Thoracic aorta (tissue), 1 donor: ENCODE results near the gene ITGB1BP1.

DNA sequence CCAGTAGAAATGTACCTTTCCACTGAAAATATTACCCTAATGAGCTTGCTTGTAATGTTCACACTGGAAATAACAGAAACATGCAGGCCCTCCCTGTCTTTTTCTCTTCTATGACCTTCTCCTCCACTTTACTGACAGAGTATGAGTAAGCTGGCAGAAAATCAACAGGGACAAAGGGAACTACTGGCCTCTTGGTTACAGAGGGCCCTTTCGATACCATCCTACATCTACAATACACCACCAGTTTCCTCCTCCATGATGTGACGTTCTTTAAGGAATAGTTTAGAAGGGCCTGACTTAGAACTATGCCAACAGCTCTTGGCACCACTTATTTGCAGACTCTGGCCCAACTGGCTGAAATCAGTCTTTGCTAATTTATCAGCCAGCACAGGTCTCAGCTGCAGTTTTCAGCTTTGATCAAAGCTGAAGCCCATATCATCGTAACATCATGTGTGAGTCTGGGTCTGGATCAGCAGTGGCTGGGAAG lies 272.2 kb upstream of the ID2 start:
- RAMPAGE, long total RNA = no peak

DNA sequence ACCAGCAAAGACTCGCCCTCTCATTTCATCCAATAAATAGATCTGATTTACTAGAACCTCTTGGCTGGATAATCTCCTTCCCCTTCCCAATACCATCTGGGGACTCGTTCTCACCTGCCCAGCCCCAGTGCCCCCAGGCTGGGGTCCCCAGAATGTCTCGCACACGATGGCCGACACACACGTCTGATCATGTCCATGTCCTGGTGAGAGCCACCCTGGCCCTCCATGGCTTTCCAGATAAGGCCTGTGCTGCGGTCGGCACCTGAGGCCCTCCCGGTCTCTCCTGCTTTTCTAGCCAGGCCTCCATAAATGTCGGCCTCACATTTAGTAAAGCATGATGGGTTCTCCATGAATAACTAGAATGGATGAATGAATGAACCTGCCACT lies 270.2 kb upstream of the ID2 start:
- RAMPAGE, long total RNA = no peak

DNA sequence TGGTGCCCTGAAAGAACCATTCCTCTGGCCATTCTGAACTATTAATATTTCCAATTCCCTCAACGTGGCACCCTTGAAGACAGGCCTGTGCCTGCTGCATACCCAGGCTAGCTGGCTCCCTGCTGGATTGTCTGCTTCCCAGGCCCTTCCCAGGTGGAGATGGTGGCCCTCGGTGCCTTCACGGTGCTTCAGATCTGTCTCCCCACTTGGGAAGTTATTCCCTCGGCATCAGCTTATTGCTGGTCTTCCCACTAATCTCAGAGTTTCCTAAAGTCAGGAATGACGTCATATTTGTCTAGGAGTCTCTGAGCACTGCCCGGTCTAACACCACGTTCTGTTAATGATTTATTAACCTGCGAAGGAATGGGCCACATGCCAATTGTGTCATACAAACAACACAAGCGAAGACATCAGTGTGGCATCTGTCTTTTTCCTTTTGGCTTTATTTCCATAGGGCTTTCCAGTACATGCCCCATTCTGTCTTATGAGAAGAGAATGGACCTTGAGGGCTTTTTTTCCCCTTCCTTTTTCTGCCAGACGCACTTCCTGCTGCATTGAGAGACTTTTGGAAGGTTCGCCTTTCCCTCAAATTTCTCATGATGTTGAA lies 269.7 kb upstream of the ID2 start:
- RAMPAGE, long total RNA = no peak

- RAMPAGE, long total RNA = no peak
These were observed 146.9 kb upstream of the ID2 start for GRCh38 chr2:8534683-8535683.

GRCh38 chr2:8542983-8544201 lies 138.5 kb upstream of the ID2 start:
- RAMPAGE, long total RNA = no peak

GRCh38 chr2:8628099-8628789 lies 53.6 kb upstream of the ID2 start:
- RAMPAGE, long total RNA = no peak

DNA sequence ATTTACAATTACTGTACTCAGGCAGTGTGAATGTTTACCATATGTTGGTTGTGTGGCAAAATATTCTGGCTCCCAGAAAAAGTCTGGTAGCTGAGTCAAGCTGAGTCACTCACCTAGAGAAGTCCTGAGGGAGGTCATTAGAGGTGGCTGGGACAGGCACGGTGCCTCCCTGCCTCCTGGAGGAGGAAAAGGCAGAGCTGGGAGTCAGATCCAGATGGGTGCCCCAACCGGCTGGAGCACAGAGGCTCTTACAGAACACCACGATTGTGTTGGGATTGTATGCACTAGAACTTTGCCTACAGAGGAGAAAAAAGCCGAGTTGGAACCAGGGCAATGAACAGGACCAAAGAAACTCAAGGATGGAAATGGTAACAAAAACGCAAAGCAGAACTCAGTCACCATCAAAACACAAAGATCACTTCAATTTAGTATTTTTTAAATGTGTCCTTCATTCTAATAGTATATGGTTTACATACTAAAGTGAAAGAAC lies 19.2 kb upstream of the ID2 start:
- RAMPAGE, long total RNA = no peak

DNA sequence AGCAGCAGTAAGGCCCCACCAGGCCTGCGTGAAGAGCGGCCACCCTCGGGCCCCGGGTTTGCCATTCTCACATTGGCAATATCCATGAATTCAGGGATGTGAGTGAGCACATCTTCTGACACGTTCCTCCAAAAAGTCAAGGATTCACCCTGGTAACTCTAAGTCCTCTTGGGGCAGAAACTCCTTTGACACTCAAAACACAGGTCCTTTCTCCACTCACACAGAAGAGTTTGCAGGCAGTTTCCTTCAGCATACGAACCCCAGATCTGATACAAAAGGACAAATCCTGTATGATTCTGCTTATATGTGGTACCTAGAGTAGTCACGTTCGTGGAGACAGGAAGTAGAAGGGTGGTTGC lies 16.6 kb upstream of the ID2 start:
- RAMPAGE, long total RNA = no peak

DNA sequence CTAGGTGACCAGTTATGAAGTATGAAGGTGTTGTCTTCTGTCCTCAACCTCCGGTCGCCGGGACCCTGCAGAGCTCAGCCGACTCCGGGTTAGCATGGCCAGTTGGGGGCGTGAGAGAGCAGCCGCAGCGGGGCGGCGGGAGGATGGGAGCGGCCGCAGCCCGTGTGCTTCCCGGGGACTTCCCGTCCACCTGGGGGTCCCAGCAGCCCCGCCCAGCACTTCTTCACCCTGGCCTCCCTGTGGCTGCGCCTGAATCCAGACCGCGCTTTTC lies 11.4 kb downstream of the ID2 start:
- RAMPAGE, long total RNA = no peak

- RAMPAGE, long total RNA = no peak
These were observed 99.2 kb upstream of the ASAP2 start for GRCh38 chr2:9107202-9108078.

GRCh38 chr2:9206933-9207433 lies 371 bp downstream of the ASAP2 start:
- RAMPAGE, long total RNA = start-site peak on the plus strand at chr2:9207119-9207224, 23 reads

GRCh38 chr2:9209914-9210517 lies 3.4 kb downstream of the ASAP2 start:
- RAMPAGE, long total RNA = no peak

GRCh38 chr2:9251638-9252357 lies 45.2 kb downstream of the ASAP2 start:
- RAMPAGE, long total RNA = no peak

DNA sequence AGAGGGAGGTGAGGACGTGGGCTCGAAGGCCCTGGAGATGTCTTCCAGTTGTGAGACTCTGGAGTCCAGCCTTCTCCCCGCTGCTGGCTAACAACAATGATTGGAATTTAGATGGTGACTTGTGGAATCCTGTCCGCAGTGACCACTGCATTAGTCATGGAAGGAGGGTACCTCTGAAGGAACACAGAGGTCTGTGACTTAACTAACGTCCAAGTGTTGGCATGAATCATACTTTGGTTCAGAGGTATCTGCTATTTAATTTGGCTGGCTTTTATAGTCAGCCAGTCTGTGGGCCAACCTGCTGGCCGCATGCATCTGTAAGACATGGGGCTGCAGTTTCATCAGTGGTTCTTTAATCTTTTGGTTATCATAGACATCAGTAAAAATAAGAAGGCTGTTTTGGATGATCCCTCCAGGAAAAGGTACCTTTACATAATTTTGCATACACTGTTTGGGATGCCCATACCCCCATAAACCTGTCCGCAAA lies 81.1 kb downstream of the ASAP2 start:
- RAMPAGE, long total RNA = no peak

DNA sequence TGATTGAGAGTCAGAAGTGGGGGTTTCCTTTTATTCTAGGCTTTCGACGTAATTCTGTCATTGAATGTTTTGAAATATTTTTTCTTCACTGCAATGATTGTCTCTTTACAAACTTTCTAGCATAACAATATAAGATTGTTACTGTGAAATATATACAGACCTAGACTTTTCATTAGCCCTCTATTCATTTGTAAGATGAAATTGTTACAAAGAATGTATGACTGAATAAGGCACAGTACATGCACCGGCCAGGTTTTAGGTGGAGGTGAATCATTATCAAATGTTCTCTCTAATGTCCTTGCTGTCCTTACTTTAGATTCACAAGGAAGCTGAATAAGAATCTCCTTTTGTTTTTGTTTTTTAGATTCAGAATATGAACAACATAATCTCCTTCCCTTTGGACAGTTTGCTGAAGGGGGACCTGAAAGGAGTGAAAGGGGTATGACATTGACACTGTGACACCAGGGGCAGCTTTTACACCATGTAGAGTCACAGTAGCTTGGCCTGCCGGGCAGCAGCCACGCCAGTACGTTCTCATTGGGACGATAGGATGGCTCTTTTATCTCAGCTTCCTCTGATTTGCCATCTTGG lies 105.1 kb downstream of the ITGB1BP1 start:
- RAMPAGE, long total RNA = no peak

GRCh38 chr2:9318751-9319736 lies 104.3 kb downstream of the ITGB1BP1 start:
- RAMPAGE, long total RNA = start-site peak on the plus strand at chr2:9319258-9319611, 24 reads

DNA sequence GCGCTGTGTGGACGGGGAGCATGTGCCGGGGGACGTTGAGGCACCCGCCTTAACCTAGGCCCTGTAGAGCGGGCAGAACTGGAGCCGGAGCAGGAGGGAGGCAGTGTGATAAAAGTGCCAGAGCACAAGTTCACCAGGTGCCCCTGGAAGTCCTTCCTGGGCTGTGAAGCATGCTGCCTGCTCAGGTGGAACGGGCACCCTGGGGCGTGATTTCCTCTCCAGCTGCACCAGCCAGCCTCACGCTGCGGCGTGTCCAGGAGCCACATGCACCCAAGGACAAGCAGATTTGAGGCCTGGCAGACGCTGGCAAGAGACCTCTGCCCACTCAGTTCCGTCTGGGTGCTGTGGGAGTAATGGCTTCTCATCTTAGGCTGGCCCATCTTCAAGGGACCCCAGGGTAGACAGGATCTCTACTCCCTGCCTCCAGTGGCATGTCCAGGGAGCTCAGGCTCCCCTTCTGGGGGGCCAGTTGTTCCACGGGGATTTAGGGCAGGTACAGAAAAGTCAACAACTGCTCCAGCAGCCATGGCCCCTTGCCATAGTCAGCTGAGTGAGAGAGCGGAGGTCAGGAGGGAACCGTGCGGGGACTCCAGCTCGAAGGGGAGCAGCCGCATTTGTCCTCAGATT lies 50.1 kb downstream of the ITGB1BP1 start:
- RAMPAGE, long total RNA = no peak

DNA sequence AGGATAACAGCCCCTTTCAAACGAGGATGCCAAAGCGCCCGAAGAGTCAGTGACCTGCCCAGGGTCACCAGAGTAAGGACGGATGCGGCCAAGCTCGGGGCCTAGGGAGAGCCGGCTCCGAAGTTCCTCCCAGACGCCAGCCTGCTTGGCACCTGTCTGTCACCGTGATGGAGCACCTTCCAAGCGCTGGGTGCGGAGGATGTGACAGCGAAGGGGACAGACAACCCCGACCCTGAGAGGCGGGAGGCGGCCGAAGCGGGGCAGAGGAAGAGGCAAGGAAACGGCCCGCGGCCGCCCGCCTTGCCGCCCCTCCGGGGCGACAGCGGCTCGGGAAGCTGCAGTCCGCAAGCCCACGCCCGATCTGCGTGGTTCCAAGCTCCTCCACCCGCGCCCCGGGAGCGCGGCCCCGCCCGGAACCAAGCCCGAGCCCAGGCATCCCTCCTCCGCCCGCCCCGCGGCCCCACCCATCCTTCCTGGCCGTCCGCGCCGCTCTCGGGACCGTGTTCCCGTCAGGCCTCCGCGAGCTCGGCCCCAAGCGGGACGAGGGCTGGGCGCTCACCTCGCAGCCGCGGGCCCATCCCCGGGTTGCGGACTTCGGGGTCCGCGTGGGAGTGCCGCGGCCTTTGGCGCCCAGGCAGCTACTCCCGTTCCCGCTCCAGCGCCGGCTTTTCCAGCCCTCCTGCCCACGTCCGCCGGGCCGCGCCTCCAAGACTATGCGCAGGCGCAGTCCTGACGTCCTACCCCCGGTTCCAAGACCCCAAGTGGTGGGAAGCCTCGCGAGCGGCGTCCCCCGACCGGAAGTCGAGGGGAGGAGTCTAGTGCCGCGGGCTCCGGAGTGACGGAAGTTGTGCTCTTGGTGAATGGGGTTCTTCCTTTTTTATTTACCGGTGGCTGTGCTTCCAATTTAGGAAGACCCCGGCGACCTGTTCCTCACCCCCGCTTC lies at the start of gene ITGB1BP1:
Gene ITGB1BP1, minus strand, starts transcription at position 715 of the 943 bp plus-strand sequence.
- RAMPAGE, long total RNA = start-site peak on the minus strand centred at position 385 of the sequence, 67 bp wide, 70 reads; start-site peak on the minus strand centred at position 666 of the sequence, 60 bp wide, 36 reads; start-site peak on the plus strand centred at position 837 of the sequence, 9 bp wide, 48 reads

- RAMPAGE, long total RNA = no peak
These were observed 21.0 kb downstream of the IAH1 start for GRCh38 chr2:9495192-9495884.

DNA sequence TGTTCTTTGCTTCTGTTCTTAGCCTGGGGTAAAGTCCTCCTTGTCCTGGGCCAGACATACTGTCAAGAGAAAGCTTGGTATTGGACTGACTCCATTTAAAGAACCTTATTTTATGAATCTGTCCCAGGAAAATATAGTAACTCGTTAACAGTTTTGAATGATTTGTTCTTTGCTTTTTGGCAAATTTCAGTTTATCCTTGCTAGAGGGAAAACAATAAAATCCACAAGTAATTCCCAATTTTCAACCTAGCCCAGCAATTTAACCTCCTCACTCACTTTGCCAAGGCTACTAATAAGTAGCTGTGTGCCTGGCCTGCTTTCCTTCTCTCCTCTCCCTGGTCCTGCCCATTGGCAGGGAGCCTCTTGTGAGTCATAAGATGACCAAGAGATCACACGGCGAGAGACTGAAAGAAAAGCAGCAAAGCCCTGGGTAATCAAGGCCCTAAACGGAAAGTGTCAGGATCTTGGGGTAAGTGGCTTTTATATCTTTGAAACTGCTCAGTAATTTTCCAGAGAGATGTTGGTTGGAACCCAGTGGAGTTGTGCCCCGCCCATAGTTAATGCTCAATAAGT lies 9.7 kb upstream of the ADAM17 start:
- RAMPAGE, long total RNA = no peak